ENCODE measurements around the genes MRPL34, PLVAP, INSL3, SLC5A5, ARRDC2 and IFI30.

- RRBS = no CpG with 5 or more reads among the region's 21 CpGs
Measured at GRCh38 chr19:17220070-17220962, 5.2 kb downstream of the USE1 start.

DNA sequence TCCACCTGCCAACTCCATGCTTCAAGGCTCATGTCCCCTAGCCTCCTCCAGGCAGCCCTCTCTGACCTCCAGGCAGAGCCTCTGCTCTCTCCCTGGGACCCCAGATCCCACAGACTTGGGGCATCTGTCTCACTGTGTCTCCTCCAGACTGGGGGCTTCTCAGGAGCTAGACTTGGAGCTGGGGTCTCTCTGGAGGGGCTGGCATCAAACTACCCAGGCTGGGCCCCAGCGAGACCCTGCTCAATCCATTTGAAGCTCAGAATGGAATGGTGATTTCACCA lies 2.6 kb downstream of the NR2F6 start:
- RRBS = no CpG with 5 or more reads among the region's 1 CpG

DNA sequence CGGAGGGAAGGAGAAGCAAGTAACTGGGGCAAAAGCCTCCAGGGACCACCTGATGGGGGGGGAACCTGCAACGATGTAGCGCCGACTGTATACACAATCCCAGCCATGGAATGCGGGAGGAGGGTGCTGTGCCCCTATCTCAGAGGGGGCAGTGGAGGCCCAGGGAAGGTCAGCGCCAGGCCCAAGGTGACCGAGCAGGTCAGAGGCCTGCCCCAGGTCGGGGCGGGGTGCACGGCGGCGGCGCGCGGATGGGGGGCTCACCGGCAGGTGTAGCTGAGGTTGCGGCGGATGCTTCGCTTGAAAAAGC lies 1.1 kb downstream of the NR2F6 start:
- RRBS = no CpG with 5 or more reads among the region's 19 CpGs

GRCh38 chr19:17305308-17305925 lies at the start of gene MRPL34:
MRPL34 (plus strand) TSS chr19:17305872.
- RRBS = 0% methylated on average over 8 of the region's 37 CpGs

DNA sequence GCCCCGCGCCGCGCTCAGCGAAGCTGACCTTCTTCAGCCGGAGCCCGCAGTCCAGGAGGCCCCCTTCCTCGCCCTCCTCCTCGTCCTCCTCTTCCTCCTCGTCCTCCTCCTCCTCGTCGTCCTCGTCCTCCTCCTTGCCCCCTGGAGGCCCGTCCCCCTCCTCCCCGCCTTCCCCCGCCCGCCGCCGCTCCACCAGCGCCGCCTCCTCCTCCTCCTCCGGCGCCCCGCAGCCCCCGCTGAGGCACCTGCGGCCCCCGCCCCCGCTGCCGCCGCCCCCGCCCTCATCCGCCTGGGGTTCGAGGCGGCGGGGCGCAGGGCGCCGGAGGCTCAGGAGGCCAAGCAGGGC lies 6.2 kb downstream of the ANO8 start:
- RRBS = 13% methylated on average over 7 of the region's 38 CpGs

DNA sequence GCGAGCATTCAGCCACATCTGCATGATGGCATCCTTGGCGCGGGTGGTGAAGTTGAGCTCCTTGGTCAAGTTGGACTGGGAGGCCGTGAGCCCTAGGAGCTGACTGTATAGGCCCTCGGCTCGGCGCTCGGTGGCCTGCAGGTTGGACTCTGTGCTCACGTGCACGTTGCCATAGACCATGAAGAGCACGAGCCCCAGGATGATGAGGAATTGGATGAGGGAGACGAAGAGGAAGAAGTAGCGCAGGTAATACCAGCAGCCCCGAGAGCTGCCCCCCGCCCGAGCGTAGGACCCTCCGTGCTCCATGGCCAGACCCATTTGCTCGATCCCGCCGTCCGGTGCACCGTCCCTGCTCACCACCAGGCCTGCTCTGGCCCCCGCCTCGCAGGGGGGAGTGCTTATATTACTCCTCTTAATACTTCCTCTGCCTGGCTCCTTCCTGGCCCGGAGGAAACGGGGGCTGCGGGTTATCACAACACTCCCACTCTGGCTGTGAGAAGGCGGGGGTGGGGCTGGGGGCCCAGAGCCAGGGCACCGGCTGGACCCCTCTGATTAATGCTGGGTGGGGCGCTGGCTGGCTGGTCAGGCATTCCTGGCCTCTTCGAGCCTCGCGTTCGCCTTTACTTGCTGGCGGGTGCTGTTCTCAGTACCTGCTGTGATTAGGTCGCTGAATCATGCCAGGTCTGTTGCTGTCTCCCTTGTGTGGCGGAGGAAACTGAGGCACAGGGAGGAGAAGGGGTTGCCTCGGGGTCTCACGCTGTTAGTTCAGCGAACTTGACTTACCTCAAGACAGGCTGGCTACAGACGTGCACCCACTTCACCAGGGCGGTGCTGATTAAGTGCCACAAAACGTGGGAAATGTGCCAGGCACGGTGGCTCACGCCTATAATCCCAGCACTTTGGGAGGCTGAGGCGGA lies at the start of gene PLVAP:
PLVAP (minus strand) TSS at position 372 of the 917 bp plus-strand sequence.
- RRBS = 5% methylated on average over 5 of the region's 47 CpGs

DNA sequence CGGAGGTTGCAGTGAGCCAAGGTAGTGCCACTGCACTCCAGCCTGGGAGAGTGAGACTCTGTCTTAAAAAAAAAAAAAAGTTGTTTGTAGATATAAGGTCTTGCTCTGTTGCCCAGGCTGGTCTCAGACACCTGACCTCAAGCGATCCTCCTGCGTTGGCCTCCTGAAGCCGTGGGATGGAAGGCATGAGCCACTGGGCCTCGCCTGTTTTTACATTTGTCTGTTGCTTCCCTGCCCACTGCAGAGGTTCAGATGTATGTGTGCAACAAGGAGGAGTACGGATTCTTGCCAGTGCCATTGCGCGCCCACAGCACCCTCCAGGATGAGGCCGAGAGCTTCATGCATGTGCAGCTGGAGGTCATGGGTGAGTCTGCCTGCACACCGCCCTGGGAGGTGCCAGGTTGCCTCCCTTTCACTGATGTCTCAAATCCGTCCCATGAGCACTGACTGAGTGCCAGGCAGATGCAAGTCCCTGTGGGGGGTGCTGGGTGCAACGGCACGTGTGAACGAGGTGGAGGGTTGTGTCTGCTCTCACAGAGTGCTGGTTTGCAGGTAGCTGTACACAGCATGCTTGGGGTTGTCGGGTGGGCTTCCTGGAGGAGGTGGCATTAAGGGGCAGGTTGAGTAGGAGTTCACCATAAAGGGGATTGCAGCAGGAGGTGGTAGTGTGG lies 16.9 kb downstream of the COLGALT1 start:
- RRBS = no CpG with 5 or more reads among the region's 15 CpGs

DNA sequence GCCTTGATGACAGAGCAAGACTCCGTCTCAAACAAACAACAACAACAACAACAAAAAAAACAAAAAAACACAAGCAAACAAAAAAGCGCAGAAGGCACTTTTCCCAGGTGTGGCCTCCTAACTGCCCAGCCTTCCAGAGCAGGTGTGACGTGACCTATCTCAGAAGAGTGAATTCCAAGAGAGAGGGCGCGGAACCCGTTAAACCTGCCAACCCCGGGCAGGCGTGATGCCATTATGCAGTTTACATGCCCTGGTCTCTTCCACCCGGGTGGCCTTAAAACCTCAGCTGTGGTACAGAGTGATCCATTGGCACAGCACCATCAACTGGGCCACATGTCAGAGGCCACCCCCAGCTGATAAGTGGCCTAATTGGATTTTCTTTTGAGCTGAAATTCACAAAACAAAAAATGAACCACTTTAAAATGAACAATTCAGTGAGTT lies 3.7 kb upstream of the B3GNT3 start:
- RRBS = 74% methylated on average over 3 of the region's 9 CpGs

GRCh38 chr19:17821355-17821719 lies at the start of gene INSL3:
INSL3 (minus strand) TSS chr19:17821519.
- RRBS = no CpG with 5 or more reads among the region's 24 CpGs

DNA sequence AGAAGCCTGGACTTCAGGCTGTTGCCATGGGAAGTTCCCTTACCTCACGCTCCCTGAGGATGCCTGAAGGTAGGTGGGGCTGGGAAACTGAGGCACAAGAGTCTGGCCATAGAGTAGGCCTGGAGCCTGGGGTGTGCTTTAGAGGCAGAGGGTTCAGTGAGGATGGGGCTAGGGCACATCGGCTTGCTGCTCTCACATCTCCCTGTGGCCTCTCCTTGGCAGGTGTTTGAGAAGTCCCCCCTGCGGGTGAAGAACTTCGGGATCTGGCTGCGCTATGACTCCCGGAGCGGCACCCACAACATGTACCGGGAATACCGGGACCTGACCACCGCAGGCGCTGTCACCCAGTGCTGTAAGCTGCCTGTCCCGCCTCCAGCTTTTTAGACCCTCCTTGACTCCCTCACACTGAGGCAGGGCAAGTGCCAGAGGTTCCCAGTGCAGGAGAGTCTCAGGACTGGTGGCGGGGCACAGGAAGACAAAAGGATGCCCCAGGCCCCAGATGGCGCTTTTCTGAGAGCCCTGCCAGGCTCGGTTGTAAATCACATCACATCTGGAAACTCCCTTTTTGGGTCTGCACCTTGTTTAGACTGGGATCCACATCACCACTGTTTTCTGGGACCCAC lies 2.3 kb downstream of the RPL18A start:
- RRBS = no CpG with 5 or more reads among the region's 15 CpGs

- RRBS = no CpG with 5 or more reads among the region's 21 CpGs
Measured at GRCh38 chr19:17871546-17872139, at the start of gene SLC5A5. SLC5A5 (plus strand) TSS chr19:17871945.

DNA sequence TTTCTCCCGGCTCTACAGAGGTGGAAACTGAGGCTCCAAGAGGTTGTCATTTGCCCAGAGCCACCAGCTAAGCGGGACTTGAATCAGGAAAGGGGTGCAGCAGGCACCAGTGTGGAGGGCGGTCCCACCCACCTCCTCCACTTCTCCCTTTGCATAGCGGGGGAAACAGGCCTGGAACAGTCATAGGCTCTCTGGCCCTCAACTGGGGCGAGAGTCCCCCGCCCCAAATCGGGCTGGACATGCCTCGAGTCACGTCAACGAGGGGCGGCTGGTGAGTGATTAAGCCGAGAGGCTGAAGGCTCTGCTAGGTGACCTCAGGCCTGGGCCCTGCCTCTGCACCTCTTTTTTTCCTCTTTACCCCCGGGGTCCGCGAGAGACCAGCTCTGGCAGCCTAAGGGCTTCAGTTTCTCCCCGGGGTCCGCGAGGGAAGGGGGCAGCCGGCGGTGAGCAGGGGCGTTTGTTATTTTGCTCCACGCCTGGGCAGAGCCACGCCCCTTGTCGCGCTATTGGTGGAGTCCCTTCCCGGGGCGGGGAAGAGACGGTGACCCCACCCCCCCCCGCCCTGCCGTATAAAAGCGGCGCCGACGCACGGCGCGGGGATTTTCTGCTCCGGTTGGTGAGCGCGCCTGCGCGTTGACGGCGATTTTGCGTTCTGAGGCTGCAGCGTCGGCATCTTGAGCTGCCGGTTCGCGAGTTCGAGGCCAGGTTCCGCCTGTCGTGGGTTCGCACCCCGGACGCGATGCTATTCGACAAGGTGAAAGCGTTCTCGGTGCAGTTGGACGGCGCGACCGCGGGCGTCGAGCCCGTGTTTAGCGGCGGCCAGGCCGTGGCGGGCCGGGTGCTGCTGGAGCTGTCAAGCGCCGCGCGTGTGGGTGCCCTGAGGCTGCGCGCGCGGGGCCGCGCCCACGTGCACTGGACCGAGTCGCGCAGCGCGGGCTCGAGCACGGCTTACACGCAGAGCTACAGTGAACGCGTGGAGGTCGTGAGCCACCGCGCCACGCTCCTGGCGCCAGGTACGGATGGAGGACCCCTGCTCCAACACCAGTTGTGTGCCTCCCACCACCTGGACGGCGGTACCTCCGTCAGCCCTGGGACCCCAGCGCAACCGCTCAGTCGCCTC lies at the start of gene ARRDC2:
ARRDC2 (plus strand) TSS at position 599 of the 1,120 bp plus-strand sequence.
- RRBS = 1% methylated on average over 42 of the region's 106 CpGs

- RRBS = no CpG with 5 or more reads among the region's 5 CpGs
Measured at GRCh38 chr19:18027114-18027630, 19.2 kb downstream of the ARRDC2 start.

DNA sequence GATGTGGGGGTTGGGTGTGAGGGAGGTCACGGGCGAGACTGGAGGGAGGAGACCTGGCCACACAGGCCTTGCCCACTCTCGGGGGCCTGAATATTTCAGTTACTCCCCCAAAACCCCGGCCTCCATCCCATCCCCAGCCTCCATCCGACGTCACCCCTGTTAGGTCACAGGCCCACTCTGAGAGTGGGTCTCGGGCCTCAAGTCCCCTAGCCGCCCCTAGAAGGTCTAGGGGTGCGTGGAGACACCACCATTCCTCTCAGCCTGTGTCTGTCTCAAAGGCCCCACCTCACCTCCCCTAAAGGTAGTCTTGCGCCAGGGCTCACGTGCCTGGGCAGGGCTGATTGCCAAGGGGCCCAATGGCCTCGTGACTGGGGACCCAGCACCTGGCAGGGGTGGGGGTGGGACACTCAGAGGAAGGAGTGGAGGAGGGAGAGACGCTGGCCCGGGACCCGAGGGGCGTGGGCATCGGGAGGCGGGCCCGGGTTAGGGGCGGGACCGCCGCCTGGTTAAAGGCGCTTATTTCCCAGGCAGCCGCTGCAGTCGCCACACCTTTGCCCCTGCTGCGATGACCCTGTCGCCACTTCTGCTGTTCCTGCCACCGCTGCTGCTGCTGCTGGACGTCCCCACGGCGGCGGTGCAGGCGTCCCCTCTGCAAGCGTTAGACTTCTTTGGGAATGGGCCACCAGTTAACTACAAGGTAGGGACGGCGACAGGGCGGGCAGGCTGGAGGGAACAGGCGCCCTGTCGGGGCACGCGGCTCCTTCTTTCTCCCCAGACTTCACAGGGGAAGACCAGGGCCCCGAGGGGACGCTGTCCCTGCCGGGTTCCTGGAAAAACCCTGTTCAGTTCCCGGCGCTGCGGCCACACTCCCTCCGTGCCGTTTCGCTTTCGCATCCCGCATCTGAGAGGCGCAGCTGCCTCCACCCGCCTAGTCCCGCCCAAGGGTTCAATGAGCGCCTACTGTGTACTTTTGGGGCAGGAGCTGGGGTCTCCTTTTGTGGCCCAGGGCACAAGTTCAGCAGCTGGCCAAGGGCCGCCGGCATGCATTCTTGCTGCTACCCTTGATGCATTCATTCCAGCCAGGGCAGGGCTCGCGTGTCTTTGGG lies at the start of gene IFI30:
IFI30 (plus strand) TSS at position 537 of the 1,106 bp plus-strand sequence.
- RRBS = 2% methylated on average over 6 of the region's 60 CpGs

GRCh38 chr19:18254436-18254962 lies 19.8 kb downstream of the IQCN start:
- RRBS = no CpG with 5 or more reads among the region's 2 CpGs

- RRBS = no CpG with 5 or more reads among the region's 2 CpGs
Measured at GRCh38 chr19:18262072-18262929, 12.0 kb downstream of the IQCN start.

DNA sequence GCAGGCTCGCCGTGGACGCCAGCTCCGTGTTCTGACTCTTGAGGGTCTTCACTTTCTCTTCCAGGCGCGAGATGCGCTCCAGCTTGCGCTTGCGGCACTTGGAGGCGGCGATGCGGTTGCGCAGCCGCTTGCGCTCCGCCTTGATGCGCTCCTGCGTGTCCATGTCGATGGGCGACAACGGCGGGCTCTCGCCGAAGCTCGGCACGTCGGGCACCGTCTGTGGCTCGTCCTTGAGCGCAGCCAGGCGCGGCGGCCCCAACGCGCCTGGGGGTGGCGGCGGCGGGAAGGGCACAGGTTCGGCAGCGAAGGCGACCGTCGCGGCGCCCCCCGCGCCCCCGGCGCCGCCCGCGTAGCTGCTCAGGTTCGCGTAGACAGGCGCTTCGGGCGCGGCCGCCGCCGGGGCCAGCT lies 882 bp downstream of the JUND start:
- RRBS = under 1% methylated on average over 14 of the region's 61 CpGs

DNA sequence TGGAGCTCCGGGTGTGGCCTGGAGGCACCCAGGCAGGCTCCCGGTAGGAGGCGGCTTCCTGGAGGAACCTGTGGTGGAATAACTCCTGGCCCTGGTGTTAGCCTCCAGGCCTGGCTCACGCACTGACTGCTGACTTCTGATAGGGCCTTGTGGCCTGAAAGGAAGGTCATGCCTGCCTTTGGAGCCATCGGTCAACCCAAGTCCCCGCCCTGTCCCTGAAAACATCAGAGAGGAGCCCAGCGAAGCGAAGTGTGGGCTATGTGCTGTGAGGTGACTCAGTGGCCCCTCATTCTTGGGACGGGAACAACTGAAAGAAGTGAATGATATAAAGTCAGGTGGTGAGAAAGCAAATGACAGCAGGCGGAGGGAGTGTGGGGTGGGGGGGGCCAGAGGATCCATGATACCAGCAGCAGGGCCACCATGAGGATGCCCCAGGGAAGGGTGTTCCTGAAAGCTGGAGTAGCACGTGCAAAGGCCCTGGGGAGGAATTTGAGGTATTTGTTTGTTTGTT lies 12.0 kb upstream of the JUND start:
- RRBS = no CpG with 5 or more reads among the region's 11 CpGs

DNA sequence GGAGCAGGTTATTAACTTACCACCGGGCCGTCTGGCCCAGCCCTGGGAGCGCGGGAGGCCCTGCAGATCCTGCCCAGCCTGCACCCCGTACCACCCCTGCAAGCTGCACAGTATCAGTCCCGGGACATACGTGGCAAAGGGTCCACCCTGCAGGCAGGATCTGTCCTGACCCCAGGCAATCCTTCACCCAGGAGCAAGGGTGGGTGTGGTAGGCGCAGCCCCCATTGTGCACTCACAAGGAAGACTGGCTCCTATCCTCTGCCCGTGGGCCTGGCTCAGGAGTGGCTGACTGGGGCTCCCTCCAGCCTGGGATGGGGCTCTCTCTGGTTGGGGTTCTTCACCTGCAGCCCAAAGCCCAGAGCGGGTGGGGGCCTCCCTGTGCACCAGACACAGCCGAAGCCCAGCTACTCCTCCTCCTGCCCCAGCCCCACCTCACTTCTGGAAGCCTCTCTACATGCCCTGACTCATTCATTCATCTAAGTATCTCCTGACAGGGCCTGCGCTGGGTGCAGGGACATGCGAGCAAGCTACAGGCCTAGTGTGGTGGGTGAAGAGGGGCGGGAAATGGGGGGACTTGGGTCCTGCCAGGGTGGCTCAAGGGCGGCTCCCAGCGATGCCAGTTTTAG lies 12.9 kb downstream of the LSM4 start:
- RRBS = 95% methylated on average over 6 of the region's 16 CpGs

GRCh38 chr19:18311405-18311880 lies 11.4 kb downstream of the LSM4 start:
- RRBS = no CpG with 5 or more reads among the region's 23 CpGs